Stomach (tissue), 7 donors: ENCODE data around the gene SLC29A4.

DNA sequence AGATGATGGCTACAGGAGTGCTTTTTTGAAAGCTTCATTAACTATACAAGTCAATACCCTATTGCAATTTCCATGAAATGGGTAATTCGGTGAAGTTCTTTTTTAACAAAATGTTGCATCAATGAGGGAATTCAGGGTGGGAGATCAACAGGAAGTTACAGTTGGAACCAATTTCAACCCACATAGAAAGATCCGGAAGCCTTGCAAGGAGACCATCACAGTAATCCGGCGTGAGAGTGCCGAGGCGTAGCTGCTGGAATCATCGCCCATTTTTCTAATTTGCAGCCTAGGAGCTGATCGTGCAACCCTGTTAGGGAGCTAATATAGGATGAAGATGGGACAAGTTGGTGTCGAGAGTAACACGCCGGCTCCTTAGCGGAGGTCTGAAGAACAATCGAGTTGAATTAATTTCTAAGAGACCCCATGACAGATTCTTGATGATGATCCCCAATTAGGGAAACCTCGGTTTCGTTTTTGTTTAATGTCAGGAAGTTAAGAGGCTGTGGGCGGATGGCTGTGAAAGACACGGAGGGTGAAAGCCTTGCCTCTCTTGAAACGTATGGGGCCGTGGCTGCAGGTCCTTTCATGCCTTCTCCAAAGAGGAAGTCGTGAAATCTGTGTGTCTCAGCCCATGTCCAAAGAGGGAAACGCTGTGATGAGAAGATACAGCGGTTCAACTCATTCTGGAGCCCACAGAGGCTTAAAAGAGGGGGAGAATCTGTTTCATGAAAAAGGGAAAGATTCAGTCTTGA, 51.2 kb upstream of the CARD11 start:
- PRO-cap, result no peak
- RAMPAGE, long total RNA, 5 experiments, result no peak in any of the 5 experiments
- RRBS, result no CpG with 5 or more reads among the region's 22 CpGs

GRCh38 chr7:3194726-3195130, 106.3 kb upstream of the SDK1 start:
- PRO-cap, result no peak
- RAMPAGE, long total RNA, 5 experiments, result no peak in any of the 5 experiments
- RRBS, result 23% methylated on average over 2 of the region's 6 CpGs

DNA sequence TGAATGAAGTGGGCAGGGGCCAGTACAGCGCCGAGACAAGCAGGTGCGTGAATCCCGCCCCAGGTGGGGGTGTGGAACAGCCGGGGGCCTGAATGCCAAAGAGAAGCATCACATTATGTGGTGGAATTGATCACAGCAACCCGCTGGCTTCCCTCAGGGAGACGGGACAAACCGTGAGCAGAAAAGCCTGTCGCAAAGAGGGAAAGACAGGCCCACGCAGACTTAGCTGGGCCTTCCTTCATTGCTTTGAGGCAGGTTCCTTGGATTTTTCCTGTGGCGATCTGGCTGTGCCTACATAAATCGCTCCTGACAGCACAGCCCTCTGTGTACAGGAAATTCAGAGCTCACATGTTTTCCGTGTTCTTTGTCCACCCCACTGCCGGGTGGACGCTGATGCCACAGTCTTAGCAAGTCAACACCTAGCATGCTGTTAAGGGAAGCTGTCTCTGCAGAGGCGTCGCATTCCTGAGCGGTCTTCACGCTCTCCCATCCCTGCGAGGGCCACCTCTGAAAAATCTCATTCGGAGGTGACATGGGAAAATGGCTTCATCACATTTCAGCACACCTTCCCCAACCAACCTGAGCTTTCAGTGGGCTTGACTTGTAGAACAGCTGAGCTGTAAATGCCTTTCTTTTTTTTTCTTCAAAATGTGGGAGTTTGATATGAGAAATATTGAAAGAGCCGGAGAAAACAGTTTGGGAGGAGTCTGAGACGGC, 670.9 kb upstream of the FOXK1 start:
- PRO-cap, result no peak
- RAMPAGE, long total RNA, 5 experiments, result no peak in any of the 5 experiments
- RRBS, result 80% methylated on average over 2 of the region's 23 CpGs

DNA sequence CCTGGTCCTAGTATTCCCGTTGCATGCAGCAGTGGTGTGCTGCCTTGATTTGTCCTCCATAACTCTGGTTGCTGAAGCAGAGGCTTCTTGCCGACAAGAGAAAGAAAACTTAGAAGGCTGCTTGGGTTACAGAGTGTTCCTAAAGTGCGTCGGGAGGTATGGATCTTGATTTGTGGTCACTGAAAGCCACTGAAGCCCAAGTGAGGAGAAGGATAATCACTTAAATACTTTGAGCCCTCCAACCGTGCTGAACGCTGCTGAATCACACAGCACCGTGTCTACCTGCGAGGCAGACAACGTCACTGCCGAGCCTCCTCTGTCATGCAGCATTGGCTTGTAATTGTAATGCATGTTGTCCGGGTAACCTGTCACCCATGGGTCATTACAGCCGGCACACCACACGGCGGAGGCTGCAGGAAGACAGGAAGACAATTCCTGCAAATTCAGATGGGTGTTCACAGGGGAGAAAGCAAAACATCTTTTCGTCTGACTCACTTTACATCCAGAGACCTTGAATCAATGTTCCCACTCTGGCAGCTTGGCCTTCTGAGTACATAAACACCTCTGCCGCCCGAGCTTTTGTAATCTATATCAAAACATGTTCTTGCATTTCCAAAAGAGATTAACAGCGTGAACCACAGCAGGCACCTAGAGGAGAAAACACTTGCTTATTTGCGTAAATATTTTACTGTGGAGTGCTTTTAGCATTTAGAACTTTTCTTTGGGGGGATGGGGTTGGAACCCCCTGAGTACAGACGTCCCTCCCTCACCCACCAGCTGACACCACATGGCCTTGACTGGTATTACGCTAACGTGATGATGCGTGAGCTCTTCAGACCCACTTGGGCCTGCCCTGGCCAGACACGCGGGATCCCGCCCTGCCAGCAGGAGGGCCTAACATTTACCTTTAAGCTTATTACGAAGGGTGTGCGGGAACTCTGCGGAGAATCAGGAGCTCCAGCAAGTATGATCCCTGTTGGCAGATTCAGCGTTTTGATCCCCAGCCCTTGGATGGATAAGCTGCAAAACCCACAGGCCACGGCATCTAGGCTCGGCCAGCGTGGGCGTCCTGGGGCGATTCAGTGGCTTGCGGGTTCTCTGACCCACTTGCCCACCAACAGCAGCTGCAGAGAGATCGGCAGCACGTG, 545.8 kb upstream of the FOXK1 start:
- PRO-cap, result no peak
- RAMPAGE, long total RNA, 5 experiments, result no peak in any of the 5 experiments
- RRBS, result no CpG with 5 or more reads among the region's 38 CpGs

GRCh38 chr7:4416350-4416637, 265.8 kb upstream of the FOXK1 start:
- PRO-cap, result no peak
- RAMPAGE, long total RNA, 5 experiments, result no peak in any of the 5 experiments
- RRBS, result no CpG with 5 or more reads among the region's 8 CpGs

GRCh38 chr7:4700674-4701423, 18.8 kb downstream of the FOXK1 start:
- PRO-cap, result no peak
- RAMPAGE, long total RNA, 5 experiments, result start-site peak on the plus strand in 1 of 5 experiments, at chr7:4700988-4701017 at its widest, 5 reads per replicate
- RRBS, result no CpG with 5 or more reads among the region's 15 CpGs

- PRO-cap, result no peak
- RAMPAGE, long total RNA, 5 experiments, result no peak in any of the 5 experiments
- RRBS, result no CpG with 5 or more reads among the region's 21 CpGs
Observed at GRCh38 chr7:4702869-4703462, 20.9 kb downstream of the FOXK1 start.

DNA sequence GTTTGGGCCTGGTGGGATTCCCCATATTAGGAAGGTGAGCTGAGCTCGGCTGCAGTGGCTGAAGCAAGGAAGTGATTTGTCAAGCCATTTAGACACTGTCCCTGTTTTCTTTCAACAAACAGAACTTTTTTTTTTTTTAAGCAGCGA, 43.7 kb downstream of the FOXK1 start:
- PRO-cap, result no peak
- RAMPAGE, long total RNA, 5 experiments, result no peak in any of the 5 experiments
- RRBS, result no CpG with 5 or more reads among the region's 2 CpGs

GRCh38 chr7:4808489-4809888, 33.6 kb downstream of the AP5Z1 start:
- PRO-cap, result unidirectional peak, minus-strand start at chr7:4808908
- RAMPAGE, long total RNA, 5 experiments, result no peak in any of the 5 experiments
- RRBS, result 50% methylated on average over 17 of the region's 101 CpGs

DNA sequence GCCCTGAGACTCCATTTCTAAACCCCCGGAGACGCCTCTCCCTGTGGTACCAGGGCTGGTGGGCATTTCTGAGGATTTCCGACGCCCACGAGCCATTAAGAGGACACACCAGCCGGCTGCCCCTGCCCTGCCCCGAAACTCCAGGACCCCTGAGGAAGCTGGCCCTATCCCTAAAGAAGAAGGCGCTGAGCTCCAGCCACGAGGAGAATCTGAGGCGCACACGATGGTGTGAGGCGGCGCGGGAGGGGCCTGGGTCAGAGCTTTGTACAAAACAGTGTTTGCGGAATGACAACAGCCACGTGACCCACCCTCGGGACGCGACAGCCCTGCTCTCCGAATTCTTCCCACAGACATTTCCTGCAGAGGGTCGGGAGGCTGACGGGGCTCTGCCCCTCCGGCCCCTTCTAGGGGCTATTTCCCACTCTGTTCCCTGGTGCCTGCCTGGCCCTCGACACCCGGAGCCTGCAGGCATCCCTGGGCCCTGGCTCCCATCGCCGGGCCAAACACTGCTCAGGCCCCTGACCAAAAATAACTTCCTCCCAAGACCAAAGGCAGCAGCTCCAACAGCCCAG, 42.4 kb downstream of the PAPOLB start:
- PRO-cap, result no peak
- RAMPAGE, long total RNA, 5 experiments, result no peak in any of the 5 experiments
- RRBS, result 74% methylated on average over 11 of the region's 27 CpGs

- PRO-cap, result bidirectional peak, plus-strand start at chr7:4882322, minus-strand start at chr7:4882214; bidirectional peak, plus-strand start at chr7:4882410, minus-strand start at chr7:4882375
- RAMPAGE, long total RNA, 5 experiments, result start-site peak on the minus strand in 2 of 5 experiments, at chr7:4882184-4882545 at its widest, 5 to 22 reads per replicate
- RRBS, result no CpG with 5 or more reads among the region's 27 CpGs
Observed at GRCh38 chr7:4882045-4882814, 1.3 kb downstream of the RADIL start.

DNA sequence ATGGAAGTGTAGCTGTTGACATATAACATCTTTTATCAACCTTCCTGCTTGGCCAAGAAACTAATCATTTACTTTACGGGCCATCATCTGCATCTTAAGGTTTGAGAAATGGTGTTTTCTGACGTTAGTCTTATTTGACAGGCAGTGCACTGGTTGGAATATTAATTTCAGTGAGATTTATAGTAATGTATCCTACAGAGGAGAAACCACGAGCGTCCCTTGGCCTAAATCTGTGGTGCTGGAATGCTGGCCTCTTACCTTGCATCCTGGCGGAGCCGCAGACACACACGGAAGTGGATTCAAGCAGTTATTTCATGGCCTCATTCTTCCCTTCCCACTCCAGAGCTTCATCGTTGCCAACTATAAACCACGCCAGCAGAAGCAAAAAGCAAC, 13.0 kb downstream of the WIPI2 start:
- PRO-cap, result no peak
- RAMPAGE, long total RNA, 5 experiments, result no peak in any of the 5 experiments
- RRBS, result no CpG with 5 or more reads among the region's 9 CpGs

- PRO-cap, result no peak
- RAMPAGE, long total RNA, 5 experiments, result no peak in any of the 5 experiments
- RRBS, result no CpG with 5 or more reads among the region's 10 CpGs
Observed at GRCh38 chr7:5212973-5213273, 22.9 kb downstream of the WIPI2 start.

GRCh38 chr7:5217731-5218532, 27.9 kb downstream of the WIPI2 start:
- PRO-cap, result no peak
- RAMPAGE, long total RNA, 5 experiments, result start-site peak on the plus strand in 1 of 5 experiments, at chr7:5217935-5218019 at its widest, 12 reads per replicate
- RRBS, result 90% methylated on average over 8 of the region's 22 CpGs

DNA sequence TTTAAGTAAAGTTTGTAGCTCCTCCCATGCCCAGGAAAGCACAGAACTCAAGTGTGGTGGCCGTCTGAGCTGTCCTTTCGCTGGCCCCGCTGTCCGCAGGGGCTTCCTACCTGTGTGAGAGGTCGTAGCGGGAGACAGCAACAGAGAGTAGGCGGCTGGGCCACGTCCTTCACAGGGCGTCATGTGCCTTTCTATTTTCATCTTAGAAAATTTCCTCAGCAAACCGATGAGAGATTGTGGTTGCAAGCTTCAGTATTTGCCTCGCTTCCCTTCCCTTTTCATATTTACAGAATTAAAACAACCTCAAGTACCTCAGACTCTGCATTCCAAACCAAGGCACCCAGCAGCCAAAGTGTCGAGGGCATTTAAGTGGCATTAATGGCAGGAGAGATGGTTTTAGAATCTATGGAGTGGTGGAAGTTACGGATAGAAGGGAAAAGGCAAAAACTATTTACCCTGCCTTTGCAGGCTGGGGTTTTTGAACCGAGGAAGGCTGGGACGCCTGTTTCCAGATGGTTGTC, 41.8 kb downstream of the WIPI2 start:
- PRO-cap, result no peak
- RAMPAGE, long total RNA, 5 experiments, result start-site peak on the plus strand in 1 of 5 experiments, centred at position 452 of the sequence, 9 reads per replicate
- RRBS, result no CpG with 5 or more reads among the region's 15 CpGs

GRCh38 chr7:5282776-5283430, at the start of gene SLC29A4:
Gene SLC29A4, plus strand, starts transcription at chr7:5282943.
- PRO-cap, result unidirectional peak, plus-strand start at chr7:5282962
- RAMPAGE, long total RNA, 5 experiments, result no peak in any of the 5 experiments
- RRBS, result 1% methylated on average over 18 of the region's 84 CpGs

DNA sequence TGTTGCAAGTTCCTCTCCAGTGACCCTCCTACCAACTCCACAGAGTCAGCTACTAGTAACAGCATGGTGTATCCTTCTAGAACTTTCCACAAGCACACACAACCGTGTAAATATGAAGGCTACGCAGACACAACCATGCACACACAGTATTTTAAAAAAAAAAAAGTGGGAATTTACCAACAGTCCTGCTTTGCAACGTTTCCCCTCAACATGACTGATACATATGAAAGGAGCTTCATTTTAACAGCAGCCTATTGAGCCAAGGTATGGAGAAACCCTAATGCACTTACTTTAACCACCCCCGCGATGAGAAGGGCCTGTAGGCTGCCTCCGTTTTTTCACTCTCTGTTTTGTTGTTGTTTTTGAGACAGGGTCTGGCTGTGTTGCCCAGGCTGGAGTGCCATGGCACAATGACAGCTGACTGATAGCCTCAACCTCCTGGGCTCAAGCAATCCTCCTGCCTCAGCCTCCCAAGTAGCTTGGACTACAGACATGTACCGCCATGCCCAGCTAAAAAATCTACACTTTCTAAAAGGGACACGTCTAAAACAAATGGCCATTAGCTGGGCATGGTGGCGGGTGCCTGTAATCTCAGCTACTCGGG, 43.5 kb downstream of the SLC29A4 start:
- PRO-cap, result no peak
- RAMPAGE, long total RNA, 5 experiments, result start-site peak on the minus strand in 3 of 5 experiments, centred at positions 419 to 515 of the sequence, 5 to 11 reads per replicate
- RRBS, result no CpG with 5 or more reads among the region's 10 CpGs

DNA sequence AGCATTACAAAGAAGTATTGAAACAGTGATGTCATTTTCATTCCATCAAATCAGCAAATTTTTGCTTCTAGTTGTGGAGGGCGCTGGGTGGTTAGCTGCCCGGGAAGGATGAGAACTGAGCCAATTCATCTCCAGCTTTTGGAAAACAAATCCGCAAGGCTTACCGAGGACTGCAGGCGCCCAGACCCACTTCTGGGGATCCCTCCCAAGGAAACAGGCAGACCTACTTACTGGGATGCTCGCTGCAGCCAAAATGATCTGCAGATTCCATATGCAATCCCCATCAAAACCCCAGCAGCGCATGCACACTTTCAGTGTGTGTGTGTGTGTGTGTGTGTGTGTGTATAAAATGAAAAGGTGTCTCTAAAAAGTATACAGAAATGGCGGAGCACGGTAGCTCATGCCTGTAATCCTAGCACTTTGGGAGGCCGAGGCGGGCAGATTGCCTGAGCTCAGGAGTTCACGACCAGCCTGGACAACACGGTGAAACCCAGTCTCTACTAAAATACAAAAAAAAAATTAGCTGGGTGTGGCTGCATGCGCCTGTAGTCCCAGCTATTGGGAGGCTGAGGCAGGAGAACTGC, 19.1 kb downstream of the TNRC18 start:
- PRO-cap, result no peak
- RAMPAGE, long total RNA, 5 experiments, result start-site peak on the minus strand in 1 of 5 experiments, centred at position 372 of the sequence, 11 reads per replicate
- RRBS, result no CpG with 5 or more reads among the region's 14 CpGs

DNA sequence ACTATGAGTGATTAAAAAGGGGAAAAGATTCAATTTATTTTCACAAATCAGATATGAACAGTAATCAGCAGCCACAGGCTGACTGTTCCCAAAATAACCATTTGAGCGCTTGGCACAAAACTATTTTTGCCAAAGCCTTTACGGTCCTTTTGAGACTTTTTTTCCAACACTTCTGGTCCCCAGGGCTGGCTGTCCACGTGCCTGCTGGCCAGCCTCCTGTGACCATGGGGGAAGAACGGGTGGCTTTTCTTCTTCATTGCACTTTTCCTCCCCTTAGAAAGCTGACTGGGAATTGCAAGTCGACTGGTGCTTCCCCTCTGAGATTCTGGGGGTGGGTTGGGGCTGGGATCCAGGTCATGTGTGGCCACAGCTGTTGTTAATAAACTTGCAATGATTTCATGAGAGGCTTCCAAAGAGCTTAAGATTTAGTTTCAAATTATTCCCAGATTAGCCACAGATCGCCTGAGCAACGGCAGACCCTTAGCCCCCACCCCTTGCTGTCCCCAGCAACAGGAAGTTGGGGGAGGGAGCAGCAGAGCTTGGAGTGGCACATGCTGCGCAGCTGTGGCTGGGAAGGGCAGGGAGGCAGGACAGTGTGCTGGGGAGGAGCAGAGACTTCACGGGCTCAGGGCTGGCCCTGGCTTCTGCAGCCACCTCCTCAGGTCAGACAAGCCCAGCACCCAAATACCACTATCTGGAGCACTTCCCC, 41.5 kb downstream of the FSCN1 start:
- PRO-cap, result unidirectional peak, plus-strand start at position 593 of the sequence
- RAMPAGE, long total RNA, 5 experiments, result no peak in any of the 5 experiments
- RRBS, result no CpG with 5 or more reads among the region's 9 CpGs

DNA sequence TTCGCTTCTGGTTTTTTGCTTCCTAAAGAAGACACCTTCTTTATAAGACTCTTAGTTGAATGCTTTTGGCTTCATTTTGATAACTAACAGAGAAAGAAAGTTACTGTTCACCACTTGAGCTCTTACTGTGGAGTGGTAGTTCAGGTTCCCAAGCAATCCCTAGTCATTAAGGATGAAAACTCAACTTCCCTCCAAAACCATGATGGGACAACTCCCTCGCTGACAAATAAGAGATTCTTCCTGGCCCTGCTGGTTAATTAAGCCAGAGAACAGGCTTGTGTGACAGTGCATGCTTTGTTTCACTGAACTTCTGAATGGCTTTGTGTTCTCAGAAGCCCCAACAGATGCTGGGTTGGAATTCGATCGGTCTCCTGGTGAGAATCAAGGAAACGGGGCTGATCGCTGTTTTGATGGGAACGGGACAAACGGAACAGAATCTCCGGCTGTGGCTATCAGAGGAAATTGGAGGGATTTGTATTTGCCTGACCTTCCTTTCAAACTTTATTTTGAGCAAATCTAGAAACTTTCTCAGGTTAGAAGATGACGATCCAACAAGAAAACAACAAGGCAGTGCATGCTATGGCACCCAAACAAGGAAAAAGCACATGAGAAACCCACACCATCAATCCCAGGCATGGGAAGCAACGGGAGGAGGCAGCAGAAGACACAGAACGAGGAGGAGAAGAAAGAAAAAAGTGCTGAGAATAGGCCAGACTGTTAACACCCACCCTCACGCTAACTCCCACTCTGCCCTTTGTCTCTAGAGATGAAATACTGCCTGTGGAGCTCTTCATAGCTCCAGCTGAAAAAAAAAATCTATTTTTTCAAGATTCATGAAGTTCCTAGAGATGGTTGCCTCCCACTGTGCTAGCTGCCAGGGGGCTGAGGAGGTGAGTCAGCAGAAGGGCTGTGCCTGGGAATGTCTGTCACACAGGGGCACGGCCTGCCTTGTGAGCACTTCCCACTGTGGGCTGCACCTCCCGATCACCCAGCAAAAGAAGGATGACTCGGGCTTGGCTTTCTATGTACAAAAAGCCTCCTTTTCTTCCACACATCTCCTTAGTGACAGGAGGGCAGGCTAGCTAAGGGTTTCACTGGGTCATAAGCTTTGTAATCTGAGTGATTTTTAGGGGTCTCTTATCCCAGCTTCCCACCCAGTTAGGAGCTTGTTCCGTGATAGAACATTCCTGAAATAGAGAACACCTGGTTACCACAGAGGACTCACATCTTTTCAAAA, 44.1 kb downstream of the FSCN1 start:
- PRO-cap, result no peak
- RAMPAGE, long total RNA, 5 experiments, result no peak in any of the 5 experiments
- RRBS, result no CpG with 5 or more reads among the region's 17 CpGs